Measurements from ENCODE around the genes CLEC5A and TAS2R39.

GRCh38 chr7:141946722-141947221 is at the start of gene CLEC5A:
Gene CLEC5A, minus strand, starts transcription at chr7:141946974.
- RRBS: no CpG with 5 or more reads among the region's 3 CpGs

DNA sequence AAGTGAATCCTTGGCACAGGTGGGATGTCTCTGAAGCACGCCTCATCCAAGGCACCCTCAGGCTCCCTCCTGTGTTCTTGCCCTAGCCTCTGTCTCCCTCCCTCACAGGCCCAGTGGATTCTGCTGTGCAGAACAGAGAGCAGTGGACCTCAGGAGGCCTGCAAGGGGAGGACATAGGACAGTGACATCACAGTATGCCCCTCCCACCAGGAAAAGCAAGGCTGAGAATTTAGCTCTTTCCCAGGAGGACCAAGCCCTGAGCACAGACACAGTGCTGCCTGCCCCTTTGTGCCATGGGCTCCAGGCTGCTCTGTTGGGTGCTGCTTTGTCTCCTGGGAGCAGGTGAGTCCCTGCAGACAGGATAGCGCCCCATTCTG is 62.9 kb upstream of the PRSS58 start:
- RRBS: no CpG with 5 or more reads among the region's 2 CpGs

DNA sequence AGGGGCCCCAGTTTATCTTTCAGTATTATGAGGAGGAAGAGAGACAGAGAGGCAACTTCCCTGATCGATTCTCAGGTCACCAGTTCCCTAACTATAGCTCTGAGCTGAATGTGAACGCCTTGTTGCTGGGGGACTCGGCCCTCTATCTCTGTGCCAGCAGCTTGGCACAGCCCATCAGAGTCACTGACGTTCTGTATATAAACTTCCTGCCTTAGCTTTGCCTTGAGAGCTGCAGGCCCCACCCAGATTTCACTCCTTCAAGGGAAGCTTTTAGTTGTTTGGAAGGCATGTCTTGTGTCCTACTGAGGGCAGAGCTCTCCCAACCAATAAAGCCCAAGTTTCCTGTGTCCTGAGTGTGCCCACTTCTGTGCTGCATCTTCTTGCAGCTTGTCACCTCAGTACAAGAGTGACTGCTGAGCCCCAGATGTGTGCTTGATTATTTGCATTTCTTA is 242.5 kb upstream of the PRSS58 start:
- RRBS: no CpG with 5 or more reads among the region's 4 CpGs

- RRBS: no CpG with 5 or more reads among the region's 6 CpGs
Observed at GRCh38 chr7:142620294-142620790, 128.9 kb upstream of the PRSS1 start.

GRCh38 chr7:142711735-142712049 is 37.6 kb upstream of the PRSS1 start:
- RRBS: no CpG with 5 or more reads among the region's 6 CpGs

DNA sequence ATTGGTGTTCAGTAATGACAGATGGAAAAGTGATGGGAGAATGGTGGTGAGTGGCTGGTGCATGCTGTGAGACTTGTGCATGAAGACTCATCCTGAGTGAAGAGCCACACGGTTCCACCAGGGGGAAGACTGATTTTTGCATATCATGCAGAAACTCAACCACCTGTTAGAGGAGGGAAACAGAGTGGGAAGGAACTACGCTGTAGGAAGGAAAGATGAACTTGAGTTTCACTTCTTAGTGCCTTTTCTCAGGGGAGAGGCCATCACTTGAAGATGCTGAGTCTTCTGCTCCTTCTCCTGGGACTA is 9.3 kb upstream of the PRSS1 start:
- RRBS: no CpG with 5 or more reads among the region's 2 CpGs

- RRBS: no CpG with 5 or more reads among the region's 2 CpGs
Observed at GRCh38 chr7:142741966-142742426, 7.3 kb upstream of the PRSS1 start.

- RRBS: no CpG with 5 or more reads among the region's 6 CpGs
Observed at GRCh38 chr7:142789976-142790589, 19.3 kb downstream of the PRSS2 start.

GRCh38 chr7:142798246-142799197 is 27.8 kb downstream of the PRSS2 start:
- RRBS: no CpG with 5 or more reads among the region's 8 CpGs

DNA sequence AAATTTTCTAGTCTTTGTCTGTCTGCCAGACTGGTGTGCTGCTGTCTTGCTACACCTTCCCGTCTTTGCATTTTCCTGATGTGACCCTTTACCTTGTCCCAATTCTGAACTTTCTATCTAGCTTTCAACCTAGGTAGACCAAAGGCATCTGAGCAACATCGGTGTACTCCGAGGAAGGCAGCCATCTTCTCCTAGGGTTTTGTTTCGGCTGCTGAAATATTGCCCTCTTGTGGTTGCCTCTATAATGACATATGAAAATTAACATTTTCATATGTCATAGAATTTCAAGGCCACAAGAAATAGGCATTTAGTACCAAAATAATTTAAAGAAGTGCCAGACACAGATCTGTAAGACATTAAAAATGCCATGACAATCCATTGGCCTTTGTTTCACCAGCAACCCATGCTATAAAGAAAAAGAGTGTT is 23.5 kb downstream of the OR9A2 start:
- RRBS: no CpG with 5 or more reads among the region's 4 CpGs

DNA sequence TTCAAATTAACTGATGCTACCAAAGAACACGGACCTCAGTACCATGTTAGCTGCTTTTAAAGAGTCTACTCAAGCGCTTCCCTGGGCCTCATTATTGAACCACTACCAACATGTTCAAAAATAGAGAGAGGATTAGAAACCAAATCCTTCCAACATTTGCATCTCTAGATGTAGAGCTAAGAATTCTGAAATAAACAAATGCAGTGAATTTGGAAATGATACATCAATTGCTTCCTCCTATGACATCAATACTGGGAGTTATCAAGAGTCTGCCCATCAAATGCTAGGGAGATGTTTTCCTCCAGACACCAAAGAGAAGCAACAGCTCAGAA is at the start of gene TAS2R39:
TAS2R39 (plus strand) TSS at position 281 of the 332 bp plus-strand sequence.
- RRBS: no CpG with 5 or more reads among the region's 2 CpGs

DNA sequence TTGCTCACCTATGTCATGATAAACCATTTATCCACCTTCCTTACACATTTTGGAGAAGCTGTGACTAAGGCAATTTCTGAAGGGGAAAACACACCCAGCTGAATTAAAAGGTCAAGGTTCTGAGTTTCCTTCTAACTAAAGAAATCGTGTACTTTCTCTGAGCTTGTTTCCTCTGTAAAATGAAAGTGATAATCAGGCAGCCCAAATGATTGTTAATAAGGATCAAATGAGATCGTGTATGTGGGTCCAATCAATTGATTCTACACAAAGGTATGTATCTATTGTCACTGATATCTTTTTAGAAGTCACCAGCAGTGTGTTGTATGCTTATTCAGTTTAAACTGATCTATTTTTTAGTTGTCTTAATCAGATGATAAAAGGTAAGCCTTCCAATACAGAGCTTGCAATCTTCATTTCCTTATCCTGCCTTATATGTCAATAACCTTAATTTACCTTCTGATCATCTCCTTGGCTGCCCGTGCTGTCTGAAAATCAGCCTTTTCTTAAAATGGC is 4.9 kb upstream of the TMEM139 start:
- RRBS: no CpG with 5 or more reads among the region's 3 CpGs

GRCh38 chr7:143361583-143362107 is 868 bp downstream of the FAM131B start:
- RRBS: 5% methylated on average over 10 of the region's 40 CpGs

GRCh38 chr7:143371905-143372642 is 9.1 kb upstream of the ZYX start:
- RRBS: no CpG with 5 or more reads among the region's 5 CpGs

GRCh38 chr7:143383838-143384936 is 3.0 kb downstream of the ZYX start:
- RRBS: no CpG with 5 or more reads among the region's 14 CpGs

- RRBS: no CpG with 5 or more reads among the region's 20 CpGs
Observed at GRCh38 chr7:143391769-143392865, 11.0 kb downstream of the ZYX start.

DNA sequence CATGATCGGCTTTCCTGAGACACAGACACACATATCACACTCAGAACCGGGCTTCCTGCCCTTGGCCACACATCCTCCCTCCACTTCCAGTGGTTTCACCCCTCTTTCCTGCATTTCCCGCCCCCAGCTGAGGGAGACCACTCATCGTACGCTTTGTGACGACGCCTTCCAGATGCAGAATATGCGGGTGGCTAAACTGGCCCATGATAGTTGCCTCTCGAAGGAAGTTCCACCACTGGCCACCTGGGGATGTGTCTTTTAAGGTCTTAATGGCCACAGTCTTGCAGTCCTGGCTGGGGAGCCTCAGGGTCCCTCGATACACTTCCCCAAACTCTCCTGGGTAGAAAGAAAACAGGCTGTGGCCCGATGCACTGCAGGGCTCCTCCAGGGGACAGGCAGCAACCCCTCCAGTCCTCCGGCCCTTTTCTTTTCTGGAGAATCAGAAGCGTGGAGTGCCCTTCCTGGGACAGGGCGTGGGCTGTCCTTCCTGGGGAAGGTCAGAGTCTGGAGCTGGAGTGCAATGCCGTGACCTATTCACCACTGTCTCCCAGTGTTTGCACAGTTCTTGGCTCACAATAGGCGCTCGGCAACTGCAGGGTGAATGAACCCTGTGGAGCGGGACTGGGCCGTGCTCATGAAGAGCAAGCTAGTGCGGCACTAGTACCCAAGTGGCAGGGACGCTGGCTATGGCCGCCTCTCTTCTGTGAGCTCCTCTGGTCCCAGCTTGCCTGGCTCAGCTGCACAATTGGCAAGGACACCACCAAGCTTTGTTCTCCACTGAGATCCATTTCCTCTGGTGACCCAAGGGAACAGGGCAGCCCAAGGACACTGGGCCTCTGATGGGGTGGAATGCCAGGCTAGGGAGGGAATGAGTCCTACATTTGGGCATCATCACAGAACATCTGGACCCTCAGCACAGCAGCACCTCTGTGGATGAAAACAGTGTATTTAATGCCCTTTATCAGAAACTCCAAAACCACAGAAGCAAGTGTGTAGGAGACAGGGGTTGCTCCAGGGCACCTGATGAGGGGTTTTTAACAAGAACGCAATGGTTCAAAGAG is 13.2 kb downstream of the EPHA1 start:
- RRBS: no CpG with 5 or more reads among the region's 23 CpGs

GRCh38 chr7:143491954-143492242 is 14.2 kb downstream of the TAS2R41 start:
- RRBS: no CpG with 5 or more reads among the region's 2 CpGs

GRCh38 chr7:143882607-143883173 is 19.3 kb downstream of the TCAF1 start:
- RRBS: no CpG with 5 or more reads among the region's 27 CpGs

GRCh38 chr7:143884977-143885824 is 16.8 kb downstream of the TCAF1 start:
- RRBS: 13% methylated on average over 9 of the region's 40 CpGs